HCT116 (cell line): ENCODE data around the genes CRIP2 and TMEM121.

- RRBS, result no CpG with 5 or more reads among the region's 7 CpGs
Measured at GRCh38 chr14:105275623-105275915, 25.2 kb downstream of the BRF1 start.

DNA sequence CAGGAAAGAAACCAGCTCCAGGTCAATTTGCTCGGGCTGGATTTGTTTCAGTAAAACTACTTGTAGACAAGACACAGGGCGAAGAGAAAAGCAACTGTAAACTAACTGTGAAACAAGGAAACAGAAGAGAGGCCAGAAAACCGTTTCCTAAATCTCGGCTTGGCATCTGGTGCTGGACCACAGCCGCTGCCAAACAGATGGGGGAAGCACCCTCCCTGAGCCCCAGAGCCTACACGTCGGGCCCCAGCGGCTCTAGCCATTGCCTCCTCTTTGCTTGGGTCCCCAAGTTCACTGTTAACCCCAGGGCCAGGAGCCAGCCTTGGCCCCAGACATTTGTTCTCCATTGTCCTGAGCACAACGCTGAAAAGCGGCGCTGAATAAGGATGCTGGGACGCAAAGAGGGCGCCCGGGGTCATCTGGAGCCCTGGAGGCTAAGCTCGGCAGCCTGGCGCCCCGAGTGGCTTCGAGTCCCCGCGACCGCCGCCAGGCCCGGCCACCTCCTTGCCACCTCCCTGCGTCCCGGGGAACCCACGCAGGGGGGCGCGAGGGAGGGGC is 826 bp upstream of the PACS2 start:
- RRBS, result 23% methylated on average over 6 of the region's 28 CpGs

GRCh38 chr14:105315087-105315873 is 732 bp downstream of the PACS2 start:
- RRBS, result 2% methylated on average over 42 of the region's 77 CpGs

DNA sequence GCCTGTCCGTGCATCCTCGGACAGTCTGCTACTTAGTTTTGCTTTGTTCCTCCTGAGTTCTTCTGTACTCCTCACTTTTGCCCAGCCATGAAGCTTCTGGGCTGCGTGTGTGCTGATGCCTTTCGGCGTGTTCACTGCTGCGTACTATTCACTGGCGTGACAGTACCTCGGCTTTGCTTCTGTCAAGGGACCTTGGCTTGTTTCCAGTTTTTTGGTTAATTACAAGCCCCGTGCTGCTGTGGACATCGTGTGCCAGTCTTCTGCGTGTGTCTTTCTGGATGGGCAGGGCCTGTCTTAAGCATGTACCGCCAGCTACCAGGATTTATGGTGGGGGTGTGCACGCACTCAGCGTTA is 2.5 kb downstream of the PACS2 start:
- RRBS, result no CpG with 5 or more reads among the region's 14 CpGs

DNA sequence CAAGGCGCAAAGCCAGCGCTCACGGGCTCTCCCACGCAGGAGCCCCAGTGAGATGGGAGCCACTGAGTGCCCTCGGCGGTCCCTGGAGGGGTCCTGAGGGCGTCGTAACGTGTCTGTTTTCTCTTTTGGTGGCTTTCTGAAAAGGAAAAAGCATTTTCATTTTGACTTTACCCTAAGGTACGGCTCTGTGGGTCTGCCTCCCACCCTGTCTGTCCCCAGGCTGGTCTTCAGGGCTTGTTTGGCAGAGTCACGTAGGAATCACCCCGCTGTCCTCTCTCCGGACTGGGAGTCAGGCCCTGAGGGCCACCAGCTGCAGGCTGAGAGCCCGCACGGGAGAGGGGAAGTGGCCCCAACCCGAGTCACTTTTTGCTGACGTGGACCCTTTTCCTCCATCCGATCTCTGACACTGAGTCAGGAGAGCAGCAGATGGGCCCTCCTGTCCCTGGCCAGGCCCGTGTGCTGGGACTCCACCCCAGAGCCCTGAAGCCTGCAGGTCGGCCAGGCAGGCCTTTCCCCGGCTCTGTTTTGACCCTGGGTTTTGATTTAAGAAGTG is 12.7 kb upstream of the TEX22 start:
- RRBS, result no CpG with 5 or more reads among the region's 21 CpGs

DNA sequence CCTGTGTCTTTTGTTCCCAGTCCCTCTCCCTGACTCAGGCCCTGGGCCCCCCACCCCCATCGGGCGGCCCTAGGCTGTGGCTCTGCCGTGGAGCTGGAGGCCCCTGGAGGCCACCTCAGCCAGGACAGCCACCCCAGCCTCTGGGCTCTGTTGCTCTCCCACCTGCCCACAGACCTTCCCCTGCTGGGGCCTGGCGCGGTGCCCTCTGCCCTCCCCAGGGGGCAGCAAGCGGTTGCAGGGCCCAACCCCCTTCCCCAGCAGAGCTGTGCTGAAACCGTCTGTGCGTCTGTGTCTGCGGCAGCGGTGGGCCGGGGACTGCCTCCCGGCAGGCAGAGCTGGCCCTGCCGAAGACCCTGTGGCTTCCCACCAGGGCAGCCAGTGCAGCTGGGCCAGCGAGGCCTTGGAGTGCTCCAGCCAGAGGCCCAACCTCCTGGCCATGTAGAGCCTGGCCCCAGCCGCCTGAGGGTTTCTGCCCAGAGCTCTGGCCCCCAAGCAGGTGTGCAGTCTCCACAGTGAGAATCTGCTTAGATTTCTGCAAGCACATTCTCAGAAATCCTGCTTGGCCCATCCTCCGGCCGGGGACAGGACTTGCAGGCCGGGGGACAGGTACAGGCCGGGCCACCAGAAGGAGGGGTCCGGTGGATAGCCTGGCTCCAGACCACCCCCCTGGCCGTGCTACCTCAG is 3.7 kb upstream of the CRIP2 start:
- RRBS, result 79% methylated on average over 2 of the region's 21 CpGs

DNA sequence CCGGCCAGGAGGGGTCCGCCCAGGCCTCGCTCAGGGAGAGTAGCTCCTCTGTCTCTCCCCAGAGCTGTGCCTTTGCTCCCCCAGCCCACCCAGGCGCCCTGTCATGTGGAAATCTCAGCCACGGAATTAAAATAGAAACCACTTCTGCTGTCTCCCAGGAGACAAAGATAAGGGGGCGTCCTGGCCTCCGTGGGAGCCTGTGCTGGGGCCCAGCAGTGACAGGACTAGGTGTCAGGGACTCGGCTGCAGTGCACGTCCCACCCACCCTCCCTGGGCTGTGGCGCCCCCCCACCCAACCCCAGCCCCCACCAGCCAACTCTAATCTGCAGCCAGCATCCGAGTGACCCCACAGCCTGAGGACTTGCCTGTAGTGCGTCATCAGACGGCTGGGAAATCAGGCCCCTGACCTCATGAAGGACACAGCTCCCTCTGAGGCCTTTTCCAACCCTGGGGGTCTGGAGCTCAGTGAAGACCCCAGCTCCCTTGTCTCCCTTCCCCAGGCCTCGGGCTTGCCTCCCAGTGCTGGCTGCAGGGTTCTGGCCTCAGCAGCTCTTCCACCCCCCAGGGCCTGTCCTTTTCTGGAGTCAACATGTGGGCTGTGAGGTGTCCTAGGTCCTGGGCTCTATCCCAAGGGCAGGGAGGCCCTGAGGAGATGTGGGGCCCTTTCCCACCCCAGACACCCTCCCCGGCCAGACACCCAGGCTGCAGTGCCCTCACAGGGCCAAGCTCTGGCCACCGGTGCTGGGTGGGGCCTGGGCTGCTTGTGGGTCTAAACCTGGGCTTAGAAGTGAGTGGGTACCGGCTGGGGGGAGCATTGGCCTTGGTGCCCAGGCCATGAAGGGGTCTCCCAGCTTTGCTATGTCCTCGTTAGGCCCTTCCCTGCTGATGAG is 3.0 kb upstream of the CRIP2 start:
- RRBS, result 57% methylated on average over 4 of the region's 18 CpGs

DNA sequence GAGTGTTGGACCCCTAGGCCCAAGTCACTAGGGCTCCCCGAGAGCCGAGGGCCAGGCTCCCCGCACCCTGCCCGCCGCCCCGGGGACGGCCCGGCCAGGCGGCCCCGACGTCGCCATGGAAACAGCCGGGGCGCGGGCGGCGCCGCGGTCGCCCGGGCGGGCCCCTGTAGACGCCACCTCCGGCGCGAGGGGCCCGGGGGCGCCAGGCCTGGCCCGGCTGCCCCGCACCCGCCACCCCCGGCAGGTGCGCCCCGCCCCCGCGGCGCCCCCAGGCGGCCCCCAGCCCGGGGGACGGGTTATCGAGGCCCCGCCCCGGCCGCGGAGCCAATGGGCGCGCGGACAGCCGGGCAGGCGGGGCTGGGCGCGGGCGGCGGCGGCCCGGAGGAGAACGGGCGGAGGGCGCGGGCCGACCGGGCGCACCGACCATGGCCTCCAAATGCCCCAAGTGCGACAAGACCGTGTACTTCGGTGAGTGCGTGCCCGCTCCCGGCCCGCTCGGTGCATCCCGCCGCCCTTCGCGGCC is at the start of gene CRIP2:
CRIP2 (plus strand) TSS at position 384 of the 523 bp plus-strand sequence.
- RRBS, result 2% methylated on average over 34 of the region's 76 CpGs

GRCh38 chr14:105479412-105480344 is 5.1 kb downstream of the CRIP2 start:
- RRBS, result no CpG with 5 or more reads among the region's 37 CpGs

DNA sequence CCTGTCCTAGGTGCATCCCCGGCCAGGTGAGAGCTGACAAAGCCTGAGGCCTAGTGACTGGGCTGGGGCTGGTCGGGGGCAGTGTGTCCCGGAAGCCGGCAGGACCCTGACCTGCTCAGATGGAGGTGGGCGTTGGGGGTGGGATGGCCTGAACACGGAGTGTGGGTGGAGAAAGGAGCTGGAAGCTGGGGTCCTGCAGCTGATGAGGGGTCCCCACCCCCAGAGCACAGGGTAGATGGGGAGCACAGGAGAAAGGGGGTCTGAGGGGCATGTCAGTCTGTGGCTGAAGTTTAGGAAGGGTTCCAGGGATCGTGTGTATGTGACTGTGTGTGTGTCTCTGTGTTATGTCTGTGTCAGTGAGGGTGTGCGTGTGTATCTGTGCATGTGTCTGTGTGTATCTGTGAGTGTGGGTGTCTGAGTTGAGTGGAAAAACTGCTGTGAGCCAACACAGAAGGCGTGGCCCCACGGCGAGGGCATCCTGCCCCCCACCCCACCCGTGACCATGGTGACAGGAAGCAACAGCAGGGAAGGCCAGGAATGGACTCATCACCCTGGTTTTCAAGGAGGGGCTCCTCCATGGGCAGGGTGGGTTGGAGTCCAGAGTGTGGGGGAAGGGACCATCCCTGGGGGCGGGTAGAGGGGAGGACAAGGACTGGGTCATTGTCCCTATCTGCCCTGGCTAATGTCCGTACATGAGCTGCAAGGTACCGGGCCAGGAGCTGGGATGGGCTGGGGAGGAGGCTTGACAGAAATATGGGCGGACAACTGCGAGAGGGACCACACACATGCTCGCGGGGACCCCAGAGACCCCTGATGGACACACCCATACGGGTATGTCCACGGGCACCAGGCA is 2.2 kb upstream of the CRIP1 start:
- RRBS, result 59% methylated on average over 3 of the region's 21 CpGs

DNA sequence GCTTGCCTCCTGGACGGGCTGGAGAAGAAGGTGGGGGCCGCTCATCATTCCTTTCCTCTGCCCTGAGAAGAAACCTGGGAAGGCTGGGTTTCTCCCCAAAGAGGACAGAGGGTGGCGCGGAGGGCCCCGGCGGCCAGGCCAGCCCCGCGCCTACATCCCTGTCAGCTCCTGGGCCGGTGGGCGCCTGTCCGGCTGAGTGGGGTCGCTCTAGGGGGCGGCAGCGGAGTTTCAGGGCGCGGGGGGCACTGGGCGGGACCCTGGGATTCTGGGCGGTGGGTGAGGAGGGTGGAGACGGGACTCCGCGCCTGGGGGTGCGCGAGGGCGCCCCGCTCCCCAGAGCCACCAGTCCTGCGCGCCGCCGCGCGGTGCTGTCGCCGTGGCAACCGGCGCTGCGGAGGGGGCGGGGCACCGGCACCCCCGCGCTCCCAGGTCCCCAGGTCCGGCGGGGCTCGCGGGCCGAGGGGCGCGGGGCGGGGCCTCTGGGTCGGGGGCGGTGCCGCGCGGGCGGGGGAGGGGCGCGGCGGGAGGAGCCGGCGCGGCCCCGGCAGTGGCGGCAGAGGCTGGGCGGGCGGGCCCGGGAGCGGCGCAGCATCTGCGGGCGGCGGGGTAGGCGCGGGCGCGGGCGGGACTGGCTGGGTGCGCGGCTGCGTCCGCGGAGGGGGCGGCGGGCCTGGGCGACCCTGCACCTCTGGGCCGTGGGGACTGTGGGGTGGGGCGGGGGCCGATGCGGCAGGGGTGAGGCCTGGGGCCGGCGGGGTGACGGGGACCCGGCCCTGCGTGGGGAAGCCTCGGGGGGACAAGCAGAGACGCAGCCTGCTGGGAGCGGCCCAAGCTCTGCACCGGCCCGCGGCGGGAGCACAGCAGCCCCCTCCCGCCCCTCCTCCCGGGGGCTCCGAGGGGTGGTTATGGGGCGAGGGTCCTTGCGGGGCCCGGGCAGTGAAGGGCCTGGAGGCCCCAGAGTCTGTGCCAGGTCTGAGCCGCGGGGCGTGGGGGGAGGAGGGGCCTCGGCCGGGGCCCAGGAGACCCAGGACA is at the start of gene TMEM121:
TMEM121 (plus strand) TSS at position 536 of the 1,032 bp plus-strand sequence.
- RRBS, result 5% methylated on average over 41 of the region's 110 CpGs

GRCh38 chr14:105568262-105569163 is 42.1 kb downstream of the TMEM121 start:
- RRBS, result no CpG with 5 or more reads among the region's 21 CpGs

GRCh38 chr14:105646125-105646600 is 119.8 kb downstream of the TMEM121 start:
- RRBS, result no CpG with 5 or more reads among the region's 5 CpGs

DNA sequence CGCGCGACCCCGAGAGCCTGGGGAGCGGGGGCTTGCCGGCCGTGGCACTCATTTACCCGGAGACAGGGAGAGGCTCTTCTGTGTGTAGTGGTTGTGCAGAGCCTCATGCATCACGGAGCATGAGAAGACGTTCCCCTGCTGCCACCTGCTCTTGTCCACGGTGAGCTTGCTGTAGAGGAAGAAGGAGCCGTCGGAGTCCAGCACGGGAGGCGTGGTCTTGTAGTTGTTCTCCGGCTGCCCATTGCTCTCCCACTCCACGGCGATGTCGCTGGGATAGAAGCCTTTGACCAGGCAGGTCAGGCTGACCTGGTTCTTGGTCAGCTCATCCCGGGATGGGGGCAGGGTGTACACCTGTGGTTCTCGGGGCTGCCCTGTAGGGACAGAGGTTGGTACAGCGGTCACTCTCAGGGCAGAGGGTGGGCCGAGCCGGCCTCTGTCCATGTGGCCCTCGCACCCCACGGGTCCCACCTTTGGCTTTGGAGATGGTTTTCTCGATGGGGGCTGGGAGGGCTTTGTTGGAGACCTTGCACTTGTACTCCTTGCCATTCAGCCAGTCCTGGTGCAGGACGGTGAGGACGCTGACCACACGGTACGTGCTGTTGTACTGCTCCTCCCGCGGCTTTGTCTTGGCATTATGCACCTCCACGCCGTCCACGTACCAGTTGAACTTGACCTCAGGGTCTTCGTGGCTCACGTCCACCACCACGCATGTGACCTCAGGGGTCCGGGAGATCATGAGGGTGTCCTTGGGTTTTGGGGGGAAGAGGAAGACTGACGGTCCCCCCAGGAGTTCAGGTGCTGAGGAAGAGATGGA is 215.2 kb downstream of the TMEM121 start:
- RRBS, result no CpG with 5 or more reads among the region's 41 CpGs

GRCh38 chr14:105944826-105945324 is 418.5 kb downstream of the TMEM121 start:
- RRBS, result no CpG with 5 or more reads among the region's 16 CpGs

GRCh38 chr14:106038184-106038469 is 511.7 kb downstream of the TMEM121 start:
- RRBS, result no CpG with 5 or more reads among the region's 3 CpGs

DNA sequence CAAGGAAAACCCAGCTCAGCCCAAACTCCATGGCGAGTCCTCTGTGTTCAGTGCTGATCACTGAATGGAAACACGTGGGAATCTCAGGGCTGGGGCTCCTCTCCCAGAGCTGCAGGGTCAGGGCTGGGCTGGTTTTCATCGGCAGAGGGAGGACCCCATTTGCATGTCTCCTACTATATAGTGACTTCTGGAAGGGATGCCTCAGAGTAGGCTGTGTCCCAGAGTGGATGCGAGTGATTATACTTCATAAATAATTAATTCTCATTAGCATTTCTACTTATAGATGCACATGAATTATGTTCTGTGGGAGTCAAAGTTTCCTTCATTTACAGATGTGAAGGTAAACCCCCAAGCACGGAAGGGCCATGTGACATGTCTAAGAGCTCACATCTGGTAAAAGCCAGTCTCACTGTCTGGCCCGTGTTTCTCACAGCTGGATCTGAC is 685.0 kb downstream of the TMEM121 start:
- RRBS, result no CpG with 5 or more reads among the region's 6 CpGs

- RRBS, result no CpG with 5 or more reads among the region's 6 CpGs
Measured at GRCh38 chr14:106276140-106276725, 749.9 kb downstream of the TMEM121 start.

DNA sequence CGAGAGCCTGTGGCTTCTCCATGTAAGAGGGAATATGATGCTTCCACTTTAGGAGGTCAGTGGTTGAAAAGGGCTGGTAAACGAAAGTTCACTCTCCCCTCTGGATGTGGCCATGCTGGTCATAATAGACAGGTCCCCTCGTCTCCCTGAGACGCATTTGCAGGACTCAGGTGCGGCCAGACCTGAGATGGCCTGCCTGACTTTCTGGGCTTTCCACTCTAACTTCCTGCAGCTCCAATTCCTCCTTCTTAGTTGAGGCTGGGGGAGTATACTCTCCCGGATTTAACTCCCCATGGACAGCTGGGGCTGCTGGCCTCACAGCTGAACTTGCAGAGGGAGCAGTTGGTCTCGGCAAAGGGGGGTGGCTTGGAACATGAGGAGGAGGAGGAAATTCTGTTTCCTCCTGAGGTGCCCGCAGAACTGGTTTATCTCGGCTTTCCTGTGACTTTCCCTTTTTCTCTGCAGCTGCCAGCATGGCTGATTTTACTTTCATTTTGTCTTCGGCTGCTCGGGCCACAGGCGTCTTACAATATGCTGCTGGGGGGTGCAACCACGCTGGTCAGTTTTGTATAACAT is 1317.4 kb downstream of the TMEM121 start:
- RRBS, result no CpG with 5 or more reads among the region's 13 CpGs